Frontal cortex (tissue), 2 donors: ENCODE results near the genes NBPF3, RAP1GAP and CDC42.

DNA sequence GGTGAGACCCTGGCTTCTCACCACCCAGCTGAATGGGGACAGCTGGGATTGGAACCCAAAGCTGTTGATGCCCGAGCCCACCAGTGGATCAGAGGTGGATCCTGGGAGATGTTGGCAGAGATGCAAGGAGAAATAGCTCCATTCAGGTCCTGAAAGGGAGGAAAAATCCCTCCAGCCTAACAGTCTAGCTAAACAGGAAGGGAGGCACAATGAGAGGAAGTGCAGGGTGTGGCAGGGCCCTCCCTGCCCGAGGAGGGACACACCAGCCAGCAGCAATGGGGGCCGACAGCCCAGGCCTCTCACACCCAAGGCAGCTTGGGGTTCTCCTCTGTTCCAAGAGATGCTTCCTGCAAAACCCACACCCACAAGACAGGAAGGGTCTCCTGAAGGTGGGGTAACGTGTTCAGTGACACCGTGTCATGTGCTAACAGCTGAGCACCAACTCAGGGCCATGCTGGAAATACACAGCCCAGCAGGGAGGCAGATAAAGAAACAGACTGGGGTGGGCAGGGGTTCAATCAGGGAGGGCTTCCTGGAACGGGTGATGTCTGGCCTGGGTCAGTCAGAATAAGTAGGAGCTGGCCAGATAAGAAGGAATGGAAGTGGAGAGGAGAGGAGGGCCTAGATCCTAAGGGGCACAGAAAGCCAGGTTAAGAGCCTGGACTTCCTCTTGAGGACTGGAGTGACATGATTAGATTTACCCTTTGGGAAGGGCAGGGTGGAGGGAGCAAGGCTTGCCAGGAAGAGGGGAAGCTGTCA, 10.2 kb downstream of the ECE1 start:
- RAMPAGE, long total RNA, result no peak

- RAMPAGE, long total RNA, result no peak
Measured at GRCh38 chr1:21284304-21285412, 5.6 kb downstream of the ECE1 start.

- RAMPAGE, long total RNA, result no peak
Measured at GRCh38 chr1:21335068-21335636, 44.9 kb upstream of the ECE1 start.

- RAMPAGE, long total RNA, result no peak
Measured at GRCh38 chr1:21427621-21428222, 12.2 kb upstream of the NBPF3 start.

DNA sequence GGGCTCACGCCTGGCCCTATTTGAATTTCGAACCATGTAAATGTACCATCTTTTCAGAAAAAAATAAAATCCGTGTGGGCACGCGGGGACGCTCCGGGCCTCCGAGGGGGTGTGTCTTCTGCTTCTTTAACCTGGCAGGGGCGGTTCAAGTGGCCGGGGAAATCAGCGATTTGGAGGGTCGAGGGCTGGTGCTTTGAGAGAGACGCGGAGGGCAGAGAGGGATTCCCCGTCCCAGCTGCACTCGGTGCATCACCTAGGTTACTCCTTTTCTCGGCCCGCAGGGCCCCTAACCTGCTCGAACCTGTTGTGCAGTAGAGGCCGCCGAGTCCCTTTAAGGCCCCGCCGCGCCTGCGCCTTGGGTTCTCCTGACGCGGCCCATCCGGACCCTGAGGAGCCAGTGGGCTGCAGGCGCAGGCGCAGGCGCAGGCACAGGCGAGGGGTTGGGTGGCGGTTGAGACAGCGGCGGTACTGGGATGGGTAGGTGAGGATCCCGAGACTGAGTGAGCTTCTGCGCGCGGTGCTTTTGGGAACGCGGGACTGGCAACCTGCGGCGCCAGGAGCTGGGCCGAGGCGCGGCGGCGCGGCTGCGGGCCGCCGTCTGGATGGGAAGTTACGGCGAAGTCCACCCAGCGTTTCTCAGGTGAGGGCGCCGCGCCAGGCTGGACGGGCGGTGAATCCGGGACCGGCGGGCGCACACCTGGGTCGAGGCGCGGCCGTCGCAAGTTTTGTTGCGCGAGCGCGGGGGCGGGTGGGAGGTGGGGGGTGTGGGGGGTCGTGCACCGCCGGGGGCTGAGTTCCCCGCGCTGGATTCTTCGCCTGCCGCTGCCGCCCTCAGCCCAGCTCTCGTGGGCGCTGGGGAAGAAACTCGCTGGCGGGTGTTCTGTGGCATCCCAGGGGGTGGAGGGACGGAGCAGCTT, at the start of gene NBPF3:
Gene NBPF3 (plus strand): TSS at position 429 of the 917 bp plus-strand sequence.
- RAMPAGE, long total RNA, result no peak

- RAMPAGE, long total RNA, result no peak
Measured at GRCh38 chr1:21547164-21547502, 37.9 kb downstream of the ALPL start.

- RAMPAGE, long total RNA, result no peak
Measured at GRCh38 chr1:21552525-21553247, 43.5 kb downstream of the ALPL start.

DNA sequence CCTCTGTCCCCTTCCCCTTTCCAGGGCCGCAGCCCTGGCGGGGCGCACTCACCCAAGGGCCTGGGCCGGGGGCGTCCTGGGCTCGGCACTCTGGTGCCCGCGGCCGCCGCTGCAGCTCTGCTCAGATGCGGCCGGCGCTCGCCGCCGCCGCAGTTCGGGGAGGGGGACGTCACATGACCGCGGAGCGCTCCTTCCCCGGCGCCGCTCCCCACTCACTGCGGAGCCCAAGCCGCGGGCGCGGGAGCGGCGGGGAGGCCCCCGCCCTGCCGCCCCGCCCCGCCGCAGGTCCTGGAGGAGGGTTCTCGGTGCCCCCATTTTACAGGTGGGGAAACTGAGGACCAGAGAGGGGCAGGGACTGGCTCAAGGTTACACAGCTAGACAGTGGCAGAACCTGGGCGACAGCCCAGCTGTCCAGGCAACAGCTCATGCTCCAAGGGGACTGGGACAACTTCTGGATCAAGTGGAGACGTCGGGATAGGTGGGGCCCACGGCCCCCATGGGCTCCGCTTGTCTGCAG, at the start of gene RAP1GAP:
Gene RAP1GAP (minus strand): TSS at position 156 of the 517 bp plus-strand sequence.
- RAMPAGE, long total RNA, result no peak

DNA sequence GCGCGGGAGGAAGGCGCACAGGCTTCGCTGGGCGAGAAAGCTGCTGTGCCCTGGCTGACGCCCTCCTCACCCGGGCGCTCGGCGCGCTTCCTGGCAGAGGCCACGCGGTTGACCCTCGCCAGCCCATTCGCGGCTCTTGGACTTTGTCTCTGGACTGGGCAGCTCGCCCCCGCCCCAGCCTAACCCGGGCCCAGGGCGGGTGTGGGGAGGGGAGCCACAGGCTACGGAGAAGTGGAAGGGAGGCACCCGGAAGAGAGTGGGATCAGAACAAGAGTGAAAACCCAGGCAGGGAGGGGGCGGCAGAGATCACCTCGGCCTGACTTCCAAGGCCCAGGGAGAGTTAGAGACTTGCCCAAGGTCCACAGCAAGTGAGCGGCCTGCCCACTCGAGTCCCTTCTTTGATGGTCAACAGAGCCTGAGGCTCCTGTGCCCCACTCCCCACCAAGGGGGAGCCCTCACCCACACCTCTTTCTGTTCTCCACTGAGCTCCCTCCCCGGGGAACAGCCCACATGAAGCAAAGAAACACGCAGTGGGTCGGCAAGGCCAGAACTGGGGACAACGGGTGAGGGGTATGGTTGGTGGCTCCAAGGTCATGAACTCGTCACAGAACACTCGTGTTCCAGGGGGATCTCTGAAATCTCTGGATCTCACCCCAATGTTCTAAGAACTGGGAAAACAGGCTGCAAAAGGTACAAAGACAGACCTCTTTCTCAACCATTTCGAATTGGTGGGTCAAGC, 731 bp upstream of the RAP1GAP start:
- RAMPAGE, long total RNA, result no peak

- RAMPAGE, long total RNA, result no peak
Measured at GRCh38 chr1:21728311-21728830, 54.6 kb downstream of the USP48 start.

GRCh38 chr1:21869569-21870203, 57.6 kb downstream of the LDLRAD2 start:
- RAMPAGE, long total RNA, result no peak

- RAMPAGE, long total RNA, result no peak
Measured at GRCh38 chr1:21870556-21870755, 58.4 kb downstream of the LDLRAD2 start.

DNA sequence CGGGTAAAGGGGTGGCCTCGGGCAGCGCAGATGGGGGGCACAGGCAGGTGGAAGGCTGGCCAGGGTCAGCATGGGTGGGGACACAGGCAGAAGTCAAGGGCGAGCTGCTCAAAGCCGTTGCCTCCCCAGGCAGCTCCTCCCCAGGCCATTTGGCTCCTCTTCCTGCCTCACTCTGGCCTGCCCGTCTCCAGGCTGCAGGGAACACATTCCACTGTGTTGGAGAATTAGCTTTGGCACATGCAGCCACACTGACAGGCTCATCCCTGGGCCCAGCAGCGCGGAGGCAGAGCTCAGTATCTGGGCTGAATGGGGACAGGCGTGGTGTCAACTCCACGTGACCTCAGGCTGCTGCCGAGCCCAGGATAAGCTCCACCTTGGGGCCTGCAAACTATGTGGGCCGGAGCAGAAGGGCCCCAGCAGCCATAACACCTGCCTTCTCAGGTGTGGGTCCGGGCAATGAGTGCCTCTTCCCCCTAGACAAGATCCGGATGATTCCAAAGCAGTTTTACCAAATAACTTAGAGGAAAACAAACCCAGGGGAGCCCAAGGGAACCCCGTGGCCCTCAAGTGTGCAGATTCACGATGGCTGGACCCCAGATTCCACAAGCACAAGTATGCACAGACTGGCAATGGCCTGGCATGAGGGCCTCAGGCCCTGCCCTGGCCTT, 40.3 kb downstream of the HSPG2 start:
- RAMPAGE, long total RNA, result no peak

GRCh38 chr1:21909309-21909489, 27.9 kb downstream of the HSPG2 start:
- RAMPAGE, long total RNA, result no peak

DNA sequence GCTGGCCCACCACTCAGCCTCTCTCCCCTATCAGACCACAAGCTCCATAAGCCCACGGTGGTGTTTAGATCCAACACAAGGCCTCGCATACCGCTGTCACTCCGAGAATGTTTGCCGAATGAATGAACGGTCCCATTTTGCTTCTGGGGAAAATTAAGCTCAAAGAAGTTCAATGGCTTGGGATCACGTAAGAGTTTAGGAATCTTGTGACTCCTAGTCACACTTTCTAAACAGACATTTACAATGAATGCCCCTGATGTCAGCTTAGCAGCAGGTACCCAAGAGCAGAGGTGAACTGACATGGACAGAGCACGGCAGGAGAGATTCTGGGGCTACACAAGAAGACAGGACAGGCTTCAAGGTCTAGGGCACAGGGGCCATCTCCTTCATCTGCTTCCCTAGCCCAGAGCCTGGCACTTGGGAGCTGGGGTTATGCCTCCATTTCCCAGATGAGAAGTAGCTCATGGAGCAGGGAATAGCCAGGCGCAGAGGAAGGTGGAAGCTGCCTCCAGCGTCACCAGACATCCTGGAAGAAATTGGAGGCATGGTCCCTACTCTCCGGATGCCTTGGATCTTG, 13.3 kb downstream of the HSPG2 start:
- RAMPAGE, long total RNA, result no peak

- RAMPAGE, long total RNA, result no peak
Measured at GRCh38 chr1:21998065-21998828, 3.2 kb upstream of the CELA3A start.

- RAMPAGE, long total RNA, result start-site peak on the plus strand at chr1:22052684-22052742, 5,097 and 2,515 reads in 2 replicates
Measured at GRCh38 chr1:22052383-22052854, at the start of gene CDC42. CDC42 (plus strand) TSS chr1:22052709.

- RAMPAGE, long total RNA, result no peak
Measured at GRCh38 chr1:22098867-22099564, 43.9 kb downstream of the WNT4 start.

DNA sequence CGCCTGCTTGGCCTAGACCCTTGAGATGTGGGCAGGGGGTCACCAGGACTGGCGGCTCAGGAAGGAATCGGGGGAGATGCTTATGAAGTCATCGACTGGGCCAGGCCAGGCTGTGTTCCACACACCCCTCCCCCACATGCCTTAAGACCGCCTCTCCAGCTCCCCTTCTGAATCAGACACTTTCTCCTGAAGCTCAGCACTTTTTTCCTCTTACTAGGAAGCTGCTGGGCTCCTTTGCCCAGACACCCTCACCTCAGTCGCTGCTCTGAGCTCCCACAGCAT, 28.2 kb downstream of the WNT4 start:
- RAMPAGE, long total RNA, result no peak

- RAMPAGE, long total RNA, result no peak
Measured at GRCh38 chr1:22339136-22339773, 112.4 kb upstream of the ZBTB40 start.